Mucosa of descending colon (tissue), 1 donor: Measurements from ENCODE around the gene ADCY10.

GRCh38 chr1:167474183-167474471 lies 44.2 kb downstream of the CD247 start:
- PRO-cap: no peak

- PRO-cap: no peak
Observed at GRCh38 chr1:167490009-167490453, 28.3 kb downstream of the CD247 start.

DNA sequence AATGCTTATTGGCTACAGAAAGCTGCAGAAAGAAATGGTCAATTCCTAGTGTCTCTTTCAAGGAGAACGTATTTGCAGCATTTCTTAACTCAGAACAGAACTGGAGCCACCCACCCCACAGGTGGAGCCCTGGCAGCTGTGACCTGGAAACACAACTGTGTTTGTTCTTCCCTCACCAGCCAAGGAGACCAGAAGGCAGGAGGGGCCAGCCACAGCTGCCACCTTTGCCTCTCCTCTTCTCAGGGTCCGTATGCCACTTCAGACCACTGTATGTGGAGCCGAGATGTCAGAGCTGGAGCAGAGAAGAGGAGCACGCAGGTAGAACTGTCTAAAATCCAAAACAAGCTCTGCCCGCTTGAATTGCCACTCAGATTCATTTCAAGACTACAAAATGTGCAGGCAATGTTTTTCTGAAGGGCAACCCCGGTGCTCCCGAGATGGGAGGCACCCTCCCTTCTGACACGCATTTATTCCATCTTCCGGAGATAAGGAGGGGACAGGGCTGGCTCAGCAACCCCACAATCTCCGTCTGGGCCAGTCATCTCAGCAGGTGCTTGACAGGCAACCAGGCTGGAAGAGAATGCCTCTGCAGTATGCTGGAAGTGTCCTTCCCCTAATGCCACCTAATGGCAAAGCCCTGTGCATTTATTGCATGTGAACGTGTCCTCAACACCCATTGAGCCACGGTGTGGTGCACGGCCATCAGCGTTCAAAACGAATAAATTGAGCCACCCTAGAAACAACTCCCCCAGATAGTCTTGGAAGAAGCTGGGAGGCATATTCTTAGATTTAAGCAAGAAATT lies 16.6 kb downstream of the CD247 start:
- PRO-cap: no peak

- PRO-cap: no peak
Observed at GRCh38 chr1:167509576-167510025, 8.7 kb downstream of the CD247 start.

DNA sequence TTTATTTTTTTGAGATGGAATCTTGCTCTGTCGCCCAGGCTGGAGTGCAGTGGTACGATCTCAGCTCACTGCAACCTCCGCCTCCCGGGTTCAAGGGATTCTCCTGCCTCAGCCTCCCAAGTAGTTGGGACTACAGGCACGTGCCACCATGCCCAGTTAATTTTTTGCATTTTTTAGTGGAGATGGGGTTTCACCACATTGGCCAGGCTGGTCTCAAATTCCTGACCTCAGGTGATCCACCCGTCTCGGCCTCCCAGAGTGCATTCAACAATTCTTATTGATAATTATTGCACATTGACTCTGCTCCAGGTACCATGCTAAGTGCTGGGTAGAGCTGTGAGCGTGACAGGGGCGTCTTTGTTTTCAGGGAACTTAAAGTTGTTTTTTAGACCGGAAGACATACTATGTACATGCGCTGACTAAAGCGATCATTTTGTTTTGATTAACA lies 4.2 kb downstream of the CD247 start:
- PRO-cap: no peak

- PRO-cap: no peak
Observed at GRCh38 chr1:167515243-167515894, 3.0 kb downstream of the CD247 start.

- PRO-cap: no peak
Observed at GRCh38 chr1:167533734-167534057, 15.4 kb upstream of the CD247 start.

DNA sequence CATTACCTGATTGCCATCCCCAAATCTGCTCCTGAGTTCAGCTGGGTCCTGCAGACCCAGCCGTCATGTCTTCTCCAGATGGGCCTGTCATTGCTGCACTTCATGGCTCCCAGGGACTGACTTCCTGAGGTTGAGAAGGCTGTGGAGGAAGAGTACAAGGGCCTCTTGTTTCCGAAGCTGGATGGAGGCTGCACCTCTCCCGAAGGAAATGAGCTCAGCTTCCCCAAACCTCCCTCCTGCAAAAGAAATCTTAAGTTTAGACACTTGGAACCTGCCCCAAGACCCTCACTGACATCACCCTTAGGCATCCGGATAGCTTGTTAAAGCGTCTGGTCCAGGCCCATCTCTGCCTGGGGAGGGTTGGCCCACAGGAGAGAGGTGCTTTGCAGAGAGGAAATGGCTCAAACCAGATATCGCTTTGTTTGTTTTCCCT lies 24.9 kb downstream of the RCSD1 start:
- PRO-cap: no peak

DNA sequence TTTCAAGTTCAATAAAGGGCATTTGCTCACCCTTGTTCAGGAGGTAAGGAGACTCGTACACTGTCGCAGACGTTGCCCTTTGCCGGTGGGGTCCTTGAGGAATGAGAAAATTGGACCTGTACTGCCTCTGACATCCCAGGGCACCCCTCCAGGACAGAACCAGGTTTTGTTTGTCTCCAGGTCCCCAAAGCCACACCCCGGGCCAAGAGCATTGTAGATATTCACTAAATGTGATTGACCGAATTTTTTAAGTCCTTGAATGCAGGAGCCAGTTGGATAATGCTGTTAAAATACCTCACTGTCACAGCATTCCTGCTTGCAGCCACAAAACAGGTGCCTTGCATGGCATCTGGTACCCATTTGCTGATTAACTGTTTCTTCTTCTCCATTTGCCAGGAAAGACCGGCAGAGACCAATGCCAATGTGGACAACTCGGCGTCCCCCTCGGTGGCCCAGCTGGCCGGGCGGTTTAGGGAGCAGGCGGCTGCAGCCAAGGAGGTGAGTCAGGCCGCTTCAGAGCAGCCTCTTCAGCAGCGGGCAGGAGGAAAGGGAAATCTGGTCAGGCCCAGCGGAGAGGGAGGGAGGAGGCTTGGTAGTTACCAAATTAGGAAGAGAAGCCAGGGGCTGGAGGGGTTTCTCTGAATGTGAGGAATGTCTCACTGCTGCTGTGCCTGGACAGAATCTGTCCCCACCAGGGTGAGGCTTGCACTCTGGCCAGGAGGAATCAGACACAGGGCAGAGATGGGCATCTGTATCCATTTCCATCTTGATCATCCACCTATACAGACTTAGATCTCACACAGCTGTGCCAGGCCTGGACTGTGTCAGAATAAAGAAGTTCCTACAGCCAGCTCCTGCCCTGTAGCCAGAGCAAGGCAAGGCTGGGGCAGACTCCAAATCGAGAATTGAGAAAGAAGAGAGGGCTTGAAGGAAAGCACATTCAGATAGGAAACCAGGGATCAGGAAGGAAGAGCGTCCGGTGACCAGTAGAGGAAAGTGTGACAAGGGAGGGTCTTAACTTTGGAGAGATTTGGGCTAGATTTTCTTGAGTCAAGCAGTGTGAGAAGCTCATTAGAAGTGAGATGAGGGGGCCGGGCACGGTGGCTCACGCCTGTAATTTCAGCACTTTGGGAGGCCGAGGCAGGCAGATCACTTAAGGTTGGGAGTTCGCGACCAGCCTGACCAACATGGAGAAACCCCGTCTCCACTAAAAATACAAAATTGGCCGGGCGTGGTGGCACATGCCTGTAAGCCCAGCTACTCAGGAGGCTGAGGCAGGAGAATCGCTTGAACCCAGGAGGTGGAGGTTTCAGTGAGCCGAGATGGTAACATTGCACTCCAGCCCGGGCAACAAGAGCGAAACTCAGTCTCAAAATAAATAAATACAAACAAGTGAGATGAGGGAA lies 37.8 kb upstream of the MPZL1 start:
- PRO-cap: no peak

DNA sequence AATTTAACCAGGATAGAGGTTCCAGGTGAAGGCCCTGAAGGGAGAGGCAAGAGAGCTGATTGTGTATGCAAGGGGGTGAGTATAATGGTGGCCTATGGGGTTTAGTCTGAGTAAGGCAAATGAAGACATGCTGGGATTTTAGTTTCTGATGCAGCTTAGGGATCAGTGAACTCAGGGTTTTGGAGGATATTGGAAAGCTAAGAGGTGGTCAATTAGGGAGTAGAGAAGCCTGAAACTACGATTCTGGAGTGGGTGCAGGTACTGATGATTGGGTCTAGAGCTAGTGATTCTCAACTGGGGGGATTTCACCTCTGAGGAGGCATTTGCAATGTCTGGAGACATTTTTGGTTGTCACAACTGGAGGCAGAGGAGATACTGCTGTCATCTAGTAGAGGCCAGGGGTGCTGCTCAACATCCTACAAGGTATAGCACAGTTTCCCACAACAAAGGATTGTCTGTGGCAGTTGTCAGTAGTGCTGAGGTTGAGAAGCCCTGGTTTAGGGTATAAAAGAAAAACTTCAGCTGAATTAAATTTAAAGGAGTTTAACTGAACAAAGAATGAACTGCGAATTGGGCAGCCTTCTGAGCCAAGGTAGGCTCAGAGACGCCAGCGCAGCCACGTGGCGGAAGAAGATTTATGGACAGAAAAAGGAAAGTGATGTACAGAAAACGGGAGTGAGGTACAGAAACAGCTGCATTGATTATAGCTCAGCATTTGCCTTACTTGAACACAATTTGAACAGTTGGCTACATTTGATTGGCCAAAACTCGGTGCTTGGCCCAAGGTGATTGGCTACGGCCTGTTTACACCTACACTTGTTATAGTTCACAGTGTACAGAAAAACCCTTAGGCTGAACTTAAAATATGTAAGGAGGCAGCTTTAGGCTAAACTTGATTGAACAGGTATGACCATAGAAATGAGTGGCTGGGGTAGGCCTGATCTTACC lies 40.3 kb downstream of the MPZL1 start:
- PRO-cap: no peak

- PRO-cap: no peak
Observed at GRCh38 chr1:167803329-167804097, 81.7 kb downstream of the MPZL1 start.

- PRO-cap: no peak
Observed at GRCh38 chr1:167913542-167914495, at the start of gene ADCY10. ADCY10 (minus strand) TSS chr1:167914134.

GRCh38 chr1:167926363-167927160 lies 9.9 kb upstream of the DCAF6 start:
- PRO-cap: bidirectional peak, plus-strand start at chr1:167926840, minus-strand start at chr1:167926652

DNA sequence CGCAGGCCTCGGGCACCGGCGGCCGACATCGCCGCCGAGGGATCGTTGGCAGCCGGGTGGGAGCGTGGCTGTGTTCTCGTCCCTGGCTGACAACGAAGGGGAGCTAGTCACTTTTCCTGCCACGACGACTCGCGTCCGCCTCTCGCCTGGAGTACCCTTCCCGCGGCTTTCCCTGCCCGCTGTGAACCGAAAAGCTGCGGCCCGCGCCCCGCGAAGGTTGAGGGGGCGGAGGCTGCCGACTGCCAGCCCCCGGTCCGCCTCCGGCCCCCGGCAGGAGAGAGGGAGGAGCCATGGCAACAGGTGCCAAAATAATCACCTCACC lies 709 bp upstream of the DCAF6 start:
- PRO-cap: unidirectional peak, minus-strand start at position 94 of the sequence; bidirectional peak, plus-strand start outside the sequence, minus-strand start at position 183 of the sequence

DNA sequence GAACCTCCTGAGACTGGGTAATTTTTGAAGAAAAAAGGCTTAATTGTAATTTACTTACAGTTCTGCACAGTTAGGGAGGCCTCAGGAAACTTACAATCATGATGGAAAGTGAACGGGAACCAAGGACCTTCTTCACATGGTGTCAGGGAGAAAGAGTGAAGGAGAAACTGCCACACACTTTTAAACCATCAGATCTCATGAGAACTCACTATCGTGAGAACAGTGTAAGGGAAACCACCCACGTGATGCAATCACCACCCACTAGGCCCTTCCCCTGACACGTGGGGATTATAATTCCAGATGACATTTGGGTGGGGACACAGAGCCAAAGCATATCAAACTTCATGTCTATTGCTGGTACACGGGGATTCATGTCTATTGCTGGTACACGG lies 5.4 kb upstream of the SFT2D2 start:
- PRO-cap: no peak

DNA sequence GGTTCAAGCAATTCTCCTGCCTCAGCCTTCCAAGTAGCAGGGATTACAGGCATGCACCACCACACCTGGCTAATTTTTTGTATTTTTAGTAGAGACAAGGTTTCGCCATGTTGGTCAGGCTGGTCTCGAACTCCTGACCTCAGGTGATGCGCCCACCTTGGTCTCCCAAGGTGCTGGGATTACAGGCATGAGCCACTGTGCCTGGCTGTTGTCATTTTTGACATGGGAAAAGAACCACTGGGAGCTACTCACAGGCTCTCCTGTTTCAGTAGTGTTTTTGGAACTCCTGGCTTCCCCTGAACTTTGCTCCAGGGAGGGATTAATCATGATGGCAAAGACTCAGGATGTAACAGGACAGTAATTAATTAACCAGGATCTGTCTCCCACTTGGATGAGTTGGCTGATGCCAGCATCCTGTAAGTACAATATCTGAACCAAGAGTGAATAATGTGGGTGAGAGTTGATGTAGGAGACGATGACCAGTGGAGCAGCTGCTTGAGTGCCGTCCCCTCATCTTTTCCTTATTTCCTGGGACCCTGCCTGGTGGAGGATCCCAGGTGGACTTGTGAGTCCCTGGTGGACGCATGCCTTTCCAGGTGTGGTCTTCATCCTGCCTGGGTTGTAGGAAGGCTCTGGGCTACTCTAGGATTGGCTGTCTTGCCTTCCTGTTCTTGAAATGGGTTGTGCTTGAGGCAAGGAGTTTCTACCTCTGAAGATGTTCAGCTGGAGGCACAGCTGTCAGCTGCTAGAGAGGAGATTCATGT lies 4.9 kb downstream of the SFT2D2 start:
- PRO-cap: no peak

DNA sequence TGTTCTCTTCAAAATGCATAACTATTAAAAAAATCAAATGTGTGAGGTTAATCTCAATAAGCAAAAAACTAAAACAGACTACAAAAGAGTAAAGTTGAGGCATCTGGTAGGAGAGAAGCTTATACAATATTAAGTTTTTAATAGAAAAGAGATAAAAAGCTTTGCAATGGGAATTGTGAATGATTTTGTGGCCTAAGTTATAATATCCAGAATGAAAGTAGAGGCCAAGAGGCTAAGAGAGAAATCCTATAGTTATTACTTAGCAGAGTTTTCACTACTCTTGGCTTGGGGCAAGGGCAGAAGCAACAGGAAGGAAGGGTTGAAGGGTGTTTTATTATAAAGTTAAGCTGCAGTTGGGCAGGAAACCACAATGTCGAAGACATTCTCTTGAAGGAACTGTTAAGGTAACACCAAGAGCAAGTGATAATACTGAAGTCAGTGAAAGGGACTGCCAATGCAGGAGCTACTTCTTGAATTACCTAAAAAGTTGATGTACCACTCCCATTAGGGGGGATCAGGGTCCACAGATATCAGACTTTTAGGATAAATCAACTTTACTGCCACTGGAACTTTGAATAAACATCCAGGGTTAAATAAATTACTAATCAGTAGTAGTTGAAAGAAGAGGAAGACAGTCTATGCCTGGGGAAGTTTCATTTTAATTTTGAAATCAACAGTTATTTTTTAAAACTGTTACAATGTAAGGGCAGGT lies 8.3 kb downstream of the XCL2 start:
- PRO-cap: bidirectional peak, plus-strand start at position 432 of the sequence, minus-strand start at position 304 of the sequence

- PRO-cap: no peak
Observed at GRCh38 chr1:168767825-168768383, 38.9 kb upstream of the DPT start.

GRCh38 chr1:168833388-168833706 lies 104.3 kb upstream of the DPT start:
- PRO-cap: unidirectional peak, plus-strand start at chr1:168833544

- PRO-cap: no peak
Observed at GRCh38 chr1:168834281-168834774, 105.3 kb upstream of the DPT start.